ENCODE results near the genes RRP8, OR2D3, NLRP14, NLRP10, RIC3 and RPL27A.

DNA sequence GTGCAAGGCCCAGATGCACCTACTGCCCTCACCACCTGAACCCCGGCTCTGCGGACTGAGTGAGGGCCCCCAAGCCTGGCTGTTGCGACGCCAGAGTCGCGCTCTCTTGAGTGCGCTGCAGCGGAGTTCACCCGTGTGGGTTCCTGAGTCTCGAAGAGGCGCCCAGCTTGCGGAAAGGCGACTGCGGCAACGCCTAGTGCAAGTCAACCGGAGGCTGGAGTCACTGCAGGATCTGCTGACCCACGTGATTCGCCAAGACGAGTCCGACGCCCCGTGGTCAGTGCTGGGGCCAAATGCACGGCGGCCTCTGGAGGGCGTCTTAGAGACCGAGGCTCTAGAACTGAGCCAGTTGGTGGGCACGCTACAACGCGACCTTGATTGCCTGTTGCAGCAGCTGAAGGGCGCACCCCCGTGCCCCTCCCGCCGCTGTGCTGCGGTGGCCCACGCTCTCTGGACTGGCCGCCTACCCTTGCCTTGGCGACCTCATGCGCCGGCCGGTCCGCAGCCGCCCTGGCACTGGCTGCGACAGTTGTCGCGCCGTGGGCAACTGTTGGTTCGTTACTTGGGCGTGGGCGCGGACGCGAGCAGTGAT, 32.7 kb downstream of the RRP8 start:
- PRO-cap, result no peak

DNA sequence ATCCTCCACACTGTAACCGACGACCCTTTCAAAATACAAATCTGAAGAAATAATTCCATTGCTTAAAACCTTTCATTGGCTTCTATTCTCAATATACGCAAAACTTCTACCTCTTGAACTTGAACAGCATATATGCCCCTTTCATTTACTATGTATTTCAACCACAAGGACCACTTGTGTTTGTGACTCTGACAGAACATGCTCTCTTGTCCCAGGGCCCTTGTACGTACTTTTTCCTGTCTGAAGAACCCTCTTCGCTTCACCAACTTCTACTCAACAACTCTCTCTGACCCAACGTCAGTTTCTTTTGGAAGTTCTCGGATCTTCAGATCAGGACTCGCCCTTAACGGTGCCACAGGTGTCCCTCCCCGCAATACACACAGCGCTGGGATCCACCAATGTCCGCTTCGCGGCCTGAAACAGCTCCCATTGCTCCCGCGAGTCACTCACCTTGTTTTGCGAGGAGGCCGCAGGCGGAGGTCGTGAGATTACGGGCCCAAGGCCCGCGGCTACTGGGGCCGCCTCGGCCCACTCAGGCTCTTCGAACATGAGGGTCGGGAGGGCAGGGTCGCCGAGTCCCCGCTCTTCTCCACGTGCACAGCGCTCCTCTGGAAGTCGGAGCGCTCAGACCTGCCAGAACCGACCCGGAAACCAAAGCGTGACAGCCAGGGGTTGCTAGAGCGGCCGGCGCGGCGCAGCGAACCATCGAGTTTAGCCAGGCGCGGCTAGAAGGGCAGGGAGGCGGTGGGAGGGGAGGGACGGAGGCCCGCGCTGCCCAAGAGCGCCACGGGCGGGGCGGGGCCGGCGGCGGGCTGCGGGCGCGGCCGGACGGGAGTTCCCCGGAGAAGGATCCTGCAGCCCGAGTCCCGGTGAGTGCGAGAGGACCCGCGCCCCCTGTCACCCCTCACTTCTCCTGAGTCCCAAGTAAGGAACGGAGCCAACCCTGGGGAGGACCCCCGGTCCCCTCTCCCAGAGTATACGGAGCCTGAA, at the start of gene RRP8:
Gene RRP8 (minus strand): TSS at position 663 of the 990 bp plus-strand sequence.
- PRO-cap, result bidirectional peak, plus-strand start at position 454 of the sequence, minus-strand start at position 484 of the sequence; bidirectional peak, plus-strand start at position 821 of the sequence, minus-strand start at position 653 of the sequence

GRCh38 chr11:6606013-6606338, 2.4 kb downstream of the ILK start:
- PRO-cap, result no peak

GRCh38 chr11:6608785-6609298, 3.2 kb downstream of the TAF10 start:
- PRO-cap, result no peak

DNA sequence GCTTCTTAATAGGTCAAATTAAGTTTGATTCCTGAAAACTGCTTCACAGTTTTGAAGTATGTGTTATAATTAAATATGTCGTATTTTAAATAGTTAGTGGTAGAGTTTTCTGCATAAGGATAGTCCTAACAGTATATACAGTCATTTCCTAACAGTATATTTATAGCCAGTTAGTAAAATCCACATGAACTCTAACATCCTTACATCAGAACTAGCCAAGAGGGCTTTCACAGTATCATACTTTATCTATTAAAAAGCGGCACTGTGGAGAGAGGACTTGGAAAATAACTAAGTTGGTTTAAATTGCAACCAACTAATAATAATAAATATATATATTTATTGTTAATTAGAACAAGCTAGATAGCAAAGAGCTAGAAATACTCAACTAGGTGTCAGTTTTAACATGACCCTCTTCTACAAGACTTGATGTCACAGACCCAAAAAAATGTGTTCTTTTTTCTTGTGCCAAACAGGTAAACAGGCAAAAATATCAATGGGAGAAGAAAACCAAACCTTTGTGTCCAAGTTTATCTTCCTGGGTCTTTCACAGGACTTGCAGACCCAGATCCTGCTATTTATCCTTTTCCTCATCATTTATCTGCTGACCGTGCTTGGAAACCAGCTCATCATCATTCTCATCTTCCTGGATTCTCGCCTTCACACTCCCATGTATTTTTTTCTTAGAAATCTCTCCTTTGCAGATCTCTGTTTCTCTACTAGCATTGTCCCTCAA, at the start of gene OR2D3:
Gene OR2D3 (plus strand): TSS at position 446 of the 733 bp plus-strand sequence.
- PRO-cap, result no peak

DNA sequence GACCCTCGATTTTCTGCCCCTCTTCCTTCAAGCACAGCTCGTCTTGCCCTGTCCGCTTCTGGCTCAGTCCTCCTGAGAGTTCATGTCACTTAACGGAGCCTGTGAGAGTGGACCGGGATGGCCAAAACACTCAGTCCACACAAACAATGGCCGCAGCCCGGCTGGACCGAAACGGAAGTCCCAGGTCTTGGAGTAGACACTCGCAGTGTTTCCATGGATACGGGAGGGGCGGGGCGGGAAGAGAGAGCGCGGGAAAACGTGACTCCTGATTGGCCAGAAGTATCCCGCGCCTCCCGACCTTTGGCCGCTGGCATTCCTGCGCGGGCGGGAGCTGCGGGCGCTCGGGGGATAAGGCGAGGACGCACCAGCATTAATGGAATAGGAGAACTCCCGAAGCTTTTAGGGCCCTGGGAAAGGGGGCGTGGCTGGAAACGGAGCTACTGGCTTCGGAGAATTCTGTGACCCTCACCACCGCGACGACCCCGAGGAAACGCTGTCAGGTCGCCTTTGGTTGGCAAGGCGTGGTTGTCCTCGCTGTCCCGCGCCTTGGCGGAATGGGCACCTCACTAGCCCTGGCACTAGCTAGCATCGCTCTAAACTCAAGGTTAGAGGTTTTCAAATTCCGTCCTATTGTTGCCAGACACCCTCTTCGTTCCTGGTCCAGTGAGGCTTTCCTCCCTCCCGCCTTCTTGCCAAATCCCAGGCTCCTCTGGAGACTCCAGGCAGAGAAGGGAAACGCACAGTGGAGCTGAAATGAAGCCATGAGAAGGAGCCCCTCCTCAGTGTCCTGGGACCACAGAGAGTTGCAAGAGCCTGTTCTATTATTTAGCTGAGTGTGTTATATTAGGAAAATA, at the start of gene NLRP14:
Gene NLRP14 (plus strand): TSS at position 313 of the 854 bp plus-strand sequence.
- PRO-cap, result bidirectional peak, plus-strand start at position 327 of the sequence, minus-strand start at position 180 of the sequence

DNA sequence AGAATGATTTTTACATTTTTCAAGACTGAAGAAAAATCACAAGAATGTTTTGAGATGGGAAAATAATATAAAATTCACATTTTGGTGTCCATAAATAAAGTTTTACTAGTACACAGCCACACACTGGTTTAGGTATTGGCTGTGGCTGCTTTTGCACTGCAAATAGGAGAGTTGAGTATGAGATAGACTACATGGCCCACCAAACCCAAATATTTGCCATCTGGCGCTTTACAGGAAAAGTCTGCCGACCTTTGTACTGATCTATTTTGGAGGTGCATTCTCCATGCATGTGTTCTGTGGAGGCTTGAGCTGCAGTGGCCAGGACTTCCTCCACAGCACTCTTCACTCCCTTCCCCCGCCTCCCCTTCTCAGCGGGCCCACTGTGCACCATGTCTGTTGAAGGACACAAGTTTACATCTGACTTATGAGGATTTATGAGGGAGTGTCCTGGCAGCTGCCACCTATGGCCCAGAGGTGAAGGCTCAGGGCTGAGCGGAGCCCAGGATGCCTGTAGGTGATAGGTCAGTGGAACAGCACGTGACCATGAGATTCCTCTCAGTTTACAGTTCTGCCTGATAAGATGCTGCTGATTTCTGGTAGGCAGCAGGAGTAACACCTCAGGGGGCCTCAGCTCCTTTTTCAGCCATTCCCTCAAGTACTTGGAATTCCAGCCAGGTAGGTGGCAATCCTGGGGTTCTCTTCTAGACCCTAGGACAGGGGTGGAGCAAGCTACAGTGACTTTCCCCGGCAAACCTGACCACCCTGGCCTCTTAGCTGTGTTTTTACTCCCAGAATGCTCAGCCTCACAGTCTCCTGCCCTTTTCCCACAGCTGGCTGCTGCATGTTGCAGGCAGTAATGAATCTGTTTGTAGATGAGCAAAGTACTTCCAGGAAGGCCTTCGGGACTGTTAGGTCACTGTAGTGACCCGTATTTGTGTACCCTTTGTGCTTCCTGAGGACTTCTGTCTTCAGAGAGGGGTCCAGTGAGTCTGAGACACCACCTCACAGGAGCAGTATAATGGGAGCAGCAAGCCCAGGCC, 59.9 kb downstream of the PPFIBP2 start:
- PRO-cap, result no peak

- PRO-cap, result bidirectional peak, plus-strand start at chr11:7577355, minus-strand start at chr11:7577080; bidirectional peak, plus-strand start at chr11:7577549, minus-strand start at chr11:7577420
Observed at GRCh38 chr11:7577213-7577906, 63.6 kb downstream of the PPFIBP2 start.

DNA sequence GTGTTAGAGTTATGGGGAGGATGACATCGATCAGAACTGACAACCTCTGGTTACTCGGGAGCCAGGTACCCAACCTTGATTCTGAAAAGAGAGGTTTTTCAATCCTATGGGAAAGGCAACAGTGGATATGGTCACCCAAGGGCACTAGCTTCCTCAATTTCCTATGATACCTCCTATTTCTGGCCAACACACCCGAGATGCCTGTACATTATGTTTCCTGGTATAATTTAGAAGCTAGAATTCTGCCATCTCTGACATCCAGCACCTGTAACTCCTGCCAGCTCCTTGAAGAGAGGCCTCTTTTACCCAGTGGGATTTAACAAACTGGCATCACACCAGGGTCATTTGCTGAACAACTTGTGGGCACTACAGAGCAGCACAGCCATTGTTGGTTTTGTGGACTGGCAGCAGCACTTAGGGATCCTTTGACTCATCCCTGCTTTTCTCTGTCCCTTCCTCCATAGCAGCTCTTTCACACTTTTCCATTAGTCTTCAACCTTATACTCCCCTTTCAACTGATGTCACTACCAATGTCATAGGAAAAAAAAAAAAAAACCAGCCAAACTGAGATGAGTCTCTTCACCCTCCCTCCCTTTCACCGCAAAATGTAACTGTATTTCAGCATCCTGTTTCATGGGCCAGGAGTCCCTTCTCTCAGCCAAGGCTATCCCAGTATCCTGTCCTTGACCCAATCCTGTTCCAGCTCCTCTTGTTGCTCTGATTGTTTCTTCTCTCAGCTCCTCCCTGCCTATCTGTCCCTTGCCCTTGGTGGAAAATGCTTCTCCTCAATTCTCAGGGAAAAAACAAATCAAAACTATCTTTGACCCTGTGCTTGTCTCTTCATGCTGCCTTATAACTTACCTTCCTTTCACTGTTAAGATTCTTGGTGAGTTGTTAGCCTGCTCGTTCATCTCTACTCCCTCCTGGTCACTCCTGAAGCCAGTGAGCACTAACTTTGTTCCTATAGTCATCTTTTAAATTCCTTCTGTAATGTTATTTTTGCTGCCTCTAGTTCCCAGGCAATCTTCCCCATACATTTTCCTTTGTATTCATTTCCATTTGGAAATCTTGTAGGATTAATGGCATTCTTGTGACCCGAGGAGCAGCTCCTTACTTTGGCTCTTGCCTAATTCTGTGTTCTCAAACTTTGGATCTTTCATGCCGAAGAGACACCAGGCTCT, 68.8 kb downstream of the PPFIBP2 start:
- PRO-cap, result no peak

DNA sequence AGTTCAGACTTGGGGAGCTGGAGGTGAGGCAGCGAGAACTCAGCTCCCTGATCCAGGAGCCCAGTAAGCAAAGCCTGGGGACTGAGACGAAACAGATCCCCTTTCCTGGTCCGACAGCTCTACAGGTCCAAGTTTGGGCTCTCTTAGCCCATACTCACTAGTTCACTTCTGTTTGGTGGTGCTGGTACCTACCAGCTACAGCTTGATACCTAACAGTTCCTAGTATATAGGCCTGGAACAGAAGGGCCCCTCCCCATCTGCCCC, at the start of gene NLRP10:
Gene NLRP10 (minus strand): TSS at position 199 of the 264 bp plus-strand sequence.
- PRO-cap, result no peak

- PRO-cap, result bidirectional peak, plus-strand start at chr11:8169076, minus-strand start at chr11:8169036
Observed at GRCh38 chr11:8168127-8169458, at the start of gene RIC3. RIC3 (minus strand) TSS chr11:8169025.

GRCh38 chr11:8258245-8258704, 5.4 kb downstream of the LMO1 start:
- PRO-cap, result no peak

DNA sequence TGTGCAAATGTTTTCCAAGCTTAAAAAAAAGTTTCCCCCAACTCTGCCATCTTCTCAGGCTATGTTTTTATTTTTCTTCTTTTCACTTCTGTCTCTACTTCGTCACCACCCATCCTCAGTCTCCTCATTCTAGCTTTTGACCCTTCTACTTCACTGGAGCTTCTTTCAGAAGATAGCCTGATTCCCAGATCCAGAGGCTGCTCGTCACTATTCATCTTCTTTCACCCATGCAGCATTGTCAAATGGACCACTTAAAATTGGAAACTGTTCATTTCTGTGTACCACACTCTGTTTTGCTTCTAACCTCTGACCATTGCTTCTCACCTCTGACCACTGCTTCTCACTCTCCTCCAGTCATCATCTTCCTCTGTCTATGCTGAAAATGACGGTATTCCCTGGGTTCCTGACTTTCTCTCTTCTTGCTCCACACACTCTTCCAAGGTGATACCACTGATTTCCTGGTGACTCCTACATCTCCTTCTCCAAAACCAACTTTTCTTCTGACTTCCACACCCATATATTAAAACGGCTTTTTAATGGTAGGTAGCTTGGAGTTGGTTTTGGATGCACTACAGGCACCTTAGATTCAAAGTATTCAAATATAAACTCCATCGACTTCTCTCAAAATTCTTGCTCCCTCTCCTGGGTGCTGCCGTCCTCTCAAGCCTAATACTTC, 37.7 kb downstream of the TRIM66 start:
- PRO-cap, result no peak

GRCh38 chr11:8682505-8683706, at the start of gene RPL27A:
RPL27A (plus strand) TSS chr11:8682792.
- PRO-cap, result bidirectional peak, plus-strand start at chr11:8682792, minus-strand start at chr11:8682654

DNA sequence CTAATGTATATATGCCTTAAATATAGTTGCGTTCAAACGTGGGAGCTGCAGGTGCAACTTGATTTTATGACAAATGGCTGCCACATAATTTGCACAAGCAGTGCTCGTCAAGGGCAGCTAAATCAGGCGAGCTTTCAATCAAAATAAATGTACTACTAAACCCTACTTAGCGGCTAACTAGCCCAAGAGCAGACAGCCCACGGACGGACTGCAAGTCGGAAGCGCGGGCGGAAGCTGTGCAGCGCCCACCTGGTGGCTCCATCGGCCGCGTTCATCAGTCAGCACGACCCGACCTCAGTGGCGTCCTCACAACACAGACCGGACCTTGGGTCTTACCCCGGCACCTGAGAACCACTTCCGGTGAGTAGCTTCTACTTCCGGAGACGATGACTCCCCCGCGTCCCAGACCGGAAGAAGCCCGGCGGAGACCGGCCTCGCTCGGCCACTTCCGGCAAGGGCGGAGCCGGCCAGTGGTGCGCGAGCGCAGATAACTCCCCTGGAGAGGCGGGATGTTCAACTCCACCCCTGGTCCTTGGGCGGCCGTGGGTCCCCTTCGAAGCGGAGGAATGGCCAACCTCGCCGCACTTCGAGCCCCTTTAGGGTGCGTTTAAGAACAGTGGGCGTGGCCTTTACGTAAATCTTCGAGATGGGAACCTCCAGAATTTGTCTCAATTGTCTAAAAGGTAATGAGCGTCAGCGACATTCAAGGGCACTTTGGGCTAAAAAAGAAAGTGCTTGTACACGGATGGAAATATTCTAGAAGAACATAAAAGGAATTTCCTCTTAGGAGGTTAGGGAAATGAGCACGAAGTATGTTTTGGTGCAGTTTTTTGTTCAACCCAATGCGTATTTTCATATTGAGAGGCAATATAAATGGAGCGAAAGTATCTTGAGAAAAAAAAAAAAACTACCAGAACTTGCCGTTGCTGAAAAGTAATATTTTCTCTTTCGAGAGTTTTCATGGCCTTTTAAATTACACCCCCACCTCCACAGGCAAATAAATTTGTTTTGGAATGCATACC, 6.3 kb downstream of the RPL27A start:
- PRO-cap, result bidirectional peak, plus-strand start at position 535 of the sequence, minus-strand start at position 299 of the sequence

DNA sequence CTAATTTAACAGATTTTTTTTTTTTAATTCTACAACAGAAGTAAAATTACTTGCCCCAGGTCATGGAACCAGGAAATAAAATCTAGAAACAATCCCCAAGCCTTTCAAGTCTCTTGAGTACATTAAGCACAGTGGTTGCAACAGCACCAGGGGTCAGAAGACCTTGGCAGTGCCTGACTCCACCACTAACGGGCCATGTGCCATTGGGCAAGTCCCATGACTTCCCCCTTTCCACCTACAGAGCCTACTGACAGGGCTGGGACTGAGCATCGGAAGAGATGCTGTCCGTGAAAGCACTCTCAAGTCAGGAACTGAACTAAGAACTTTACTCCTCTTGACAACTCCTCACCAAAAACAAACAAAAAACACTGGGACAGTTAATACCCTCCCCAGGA, 2.0 kb upstream of the DENND2B start:
- PRO-cap, result no peak

- PRO-cap, result no peak
Observed at GRCh38 chr11:8865276-8865667, 45.7 kb upstream of the AKIP1 start.

DNA sequence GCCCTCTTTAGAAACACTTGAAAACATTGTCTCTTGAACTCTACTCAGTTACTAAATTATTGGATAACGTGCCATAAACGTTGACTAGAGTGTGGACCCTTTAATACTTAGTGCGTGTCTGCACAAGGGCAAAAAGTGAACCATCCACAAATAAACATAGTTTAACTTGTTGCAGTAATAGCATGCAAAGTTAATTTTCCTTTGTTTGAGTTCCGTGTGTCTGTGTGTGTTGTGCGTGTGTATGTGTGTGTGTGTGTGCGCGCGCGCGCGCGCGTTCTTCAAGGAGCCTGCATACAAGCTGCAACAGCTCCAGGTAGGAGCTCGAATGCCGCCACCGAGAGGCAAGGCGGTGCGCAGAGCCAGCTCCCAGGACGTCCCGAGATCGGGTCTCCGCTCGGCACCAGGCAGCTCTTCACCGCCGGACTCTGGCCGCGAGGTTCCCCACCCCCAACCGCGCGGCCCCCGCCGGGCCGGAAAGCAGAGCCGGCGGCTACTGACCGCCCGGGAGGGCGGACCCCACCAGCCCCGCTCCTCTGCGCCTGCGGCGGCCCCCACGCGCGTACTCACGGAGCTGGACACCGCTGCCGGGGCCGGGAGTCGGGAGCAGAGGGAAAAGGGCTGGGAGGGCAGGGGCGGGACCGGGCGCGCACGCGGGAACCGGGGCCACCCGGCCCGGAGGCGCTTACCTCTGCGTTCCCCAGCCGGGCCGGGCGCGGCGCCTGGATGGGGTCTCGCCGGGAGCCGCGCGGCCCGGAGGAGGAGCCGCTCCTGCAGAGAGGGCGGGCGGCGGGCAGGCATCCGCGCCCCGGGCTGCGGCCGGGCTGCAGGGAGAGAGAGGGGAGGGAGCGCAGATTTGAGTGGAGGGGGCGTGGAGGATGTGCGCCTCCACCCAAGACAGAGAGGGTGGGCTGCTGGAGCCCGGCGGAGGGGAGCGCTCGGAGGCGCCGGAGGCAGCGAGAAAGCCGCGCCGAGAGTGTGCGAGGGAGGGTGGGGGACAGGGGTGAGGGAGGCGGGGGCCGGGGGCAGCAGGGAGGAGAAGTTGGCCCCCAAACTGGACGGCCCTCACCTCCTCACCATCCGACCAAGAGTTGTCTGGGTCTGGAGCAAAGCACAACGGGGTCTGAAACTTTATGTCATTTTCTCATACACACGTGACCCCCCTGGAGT, 40.3 kb upstream of the AKIP1 start:
- PRO-cap, result bidirectional peak, plus-strand start at position 897 of the sequence, minus-strand start at position 712 of the sequence; bidirectional peak, plus-strand start outside the sequence, minus-strand start at position 1,076 of the sequence

DNA sequence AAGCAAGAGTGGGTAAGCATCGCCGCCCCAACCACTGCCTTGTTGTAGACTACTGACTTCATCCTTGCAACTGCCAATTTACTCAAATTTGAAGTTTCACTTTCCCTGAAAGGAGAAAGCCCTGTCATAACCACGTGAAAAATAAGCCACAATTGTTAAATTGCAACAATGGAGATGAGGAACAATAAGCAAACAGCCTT, 30.6 kb downstream of the SCUBE2 start:
- PRO-cap, result no peak

GRCh38 chr11:9449839-9450630, 10.8 kb upstream of the ZNF143 start:
- PRO-cap, result no peak

All from sciatic nerve (tissue), 1 donor.